ENCODE results near the genes CKMT1B and SQOR.

DNA sequence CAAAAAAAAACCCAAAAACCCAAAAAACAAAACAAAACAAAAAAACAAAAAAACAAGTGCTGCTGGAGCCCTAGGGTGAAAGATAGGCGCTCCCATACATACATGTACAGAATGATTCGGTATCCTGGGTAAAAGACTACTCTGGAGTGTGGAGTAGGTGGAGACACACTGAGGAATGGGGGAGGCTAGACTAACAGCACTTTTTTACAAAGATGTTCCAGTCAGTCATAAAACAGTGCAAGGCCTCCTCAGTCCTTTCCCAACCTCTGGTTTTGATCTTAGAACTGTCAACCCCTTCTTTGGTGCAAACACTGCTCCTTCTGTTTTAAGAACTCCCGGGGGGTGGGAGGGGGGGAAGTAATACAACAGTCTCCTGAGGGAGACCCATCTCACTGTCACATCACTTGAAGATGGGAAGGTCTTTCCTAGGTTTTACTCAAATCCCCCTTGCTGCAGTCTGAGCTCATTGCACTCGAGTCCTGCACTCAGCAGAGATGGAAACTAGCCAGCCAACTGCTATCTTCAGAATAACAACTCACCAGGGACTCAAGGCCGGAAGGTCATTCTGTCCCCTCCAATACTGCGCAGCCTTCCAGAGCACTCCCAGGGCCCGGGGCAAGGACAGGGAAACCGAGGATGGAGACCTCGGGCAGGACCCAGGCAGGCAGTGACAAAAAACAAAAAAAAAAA is 7.4 kb upstream of the MAP1A start:
- PRO-cap, result no peak

GRCh38 chr15:43517727-43518262 is 387 bp downstream of the MAP1A start:
- PRO-cap, result no peak

GRCh38 chr15:43593796-43594298 is at the start of gene CKMT1B:
Gene CKMT1B, plus strand, starts transcription at chr15:43594027.
- PRO-cap, result no peak

DNA sequence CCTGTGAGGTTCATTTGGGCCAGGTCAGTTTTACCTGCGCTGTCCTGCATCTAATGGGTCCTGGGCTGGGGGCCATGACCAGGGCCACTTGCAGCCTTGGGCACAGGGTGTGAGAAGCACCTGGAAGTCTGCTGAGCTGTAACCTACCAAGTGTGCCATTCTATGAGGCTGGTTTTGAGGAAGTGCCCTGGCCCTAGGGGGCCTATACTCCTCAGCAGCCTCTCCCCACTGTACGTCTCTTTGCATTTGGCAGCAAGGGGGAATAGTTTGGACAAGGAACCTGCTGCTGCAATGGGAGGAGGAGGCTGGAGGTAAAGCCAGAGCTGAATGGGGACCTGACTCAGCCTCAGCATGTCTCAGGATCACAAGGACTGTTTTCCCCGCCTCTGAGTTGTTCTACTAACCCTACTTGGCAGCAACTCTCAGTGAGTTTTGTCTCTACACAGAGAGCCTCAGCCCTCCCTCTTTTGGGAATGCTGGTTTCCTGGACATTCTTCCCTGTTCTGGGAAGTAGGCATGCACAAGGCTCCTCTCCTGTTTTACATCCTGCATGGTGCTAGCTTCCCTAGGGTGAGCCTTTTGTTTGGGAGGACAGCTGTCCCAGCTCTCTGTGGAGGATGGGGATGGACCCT is 53.9 kb downstream of the WDR76 start:
- PRO-cap, result no peak

- PRO-cap, result no peak
These were observed 36.2 kb upstream of the GOLM2 start for GRCh38 chr15:44252376-44252754.

DNA sequence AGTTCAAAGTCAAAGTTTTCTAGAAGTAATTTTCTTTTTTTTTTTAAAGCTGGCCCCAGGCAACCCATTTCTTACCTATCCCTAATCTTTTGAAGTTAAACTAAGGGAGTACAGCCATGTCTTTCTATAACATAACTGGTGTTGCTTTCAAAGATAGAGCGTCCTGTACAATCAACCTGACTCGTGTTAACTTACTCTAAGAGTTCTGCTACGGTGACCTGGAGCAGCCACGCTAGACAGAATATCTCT is 36.1 kb downstream of the GOLM2 start:
- PRO-cap, result no peak

GRCh38 chr15:44428227-44428647 is 808 bp downstream of the CTDSPL2 start:
- PRO-cap, result no peak

DNA sequence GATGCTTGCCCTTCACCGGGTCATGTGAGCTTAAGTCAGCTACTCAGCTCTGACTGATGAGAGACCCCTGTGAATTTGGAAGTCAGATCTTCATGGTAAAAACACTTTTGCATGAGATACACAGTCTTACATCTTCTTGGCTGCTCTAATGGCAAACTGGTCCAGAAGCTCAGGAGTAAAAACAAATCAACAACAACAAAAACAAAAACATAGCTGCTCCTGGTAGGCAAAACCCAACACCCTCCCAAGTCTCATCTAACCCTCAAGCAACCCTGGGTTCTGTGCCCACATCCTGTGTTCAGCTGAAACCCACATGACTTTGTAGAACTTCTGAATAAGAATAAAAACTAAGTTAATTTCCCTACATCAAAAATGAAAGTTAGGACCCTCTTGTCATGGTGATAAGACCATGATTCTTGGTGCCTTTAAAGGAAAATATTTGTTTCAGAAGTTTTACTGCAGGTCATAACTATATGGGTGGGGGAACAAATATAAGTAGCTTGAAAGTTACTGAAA is 13.9 kb upstream of the SPG11 start:
- PRO-cap, result no peak

- PRO-cap, result no peak
These were observed 7.0 kb downstream of the B2M start for GRCh38 chr15:44718262-44718811.

DNA sequence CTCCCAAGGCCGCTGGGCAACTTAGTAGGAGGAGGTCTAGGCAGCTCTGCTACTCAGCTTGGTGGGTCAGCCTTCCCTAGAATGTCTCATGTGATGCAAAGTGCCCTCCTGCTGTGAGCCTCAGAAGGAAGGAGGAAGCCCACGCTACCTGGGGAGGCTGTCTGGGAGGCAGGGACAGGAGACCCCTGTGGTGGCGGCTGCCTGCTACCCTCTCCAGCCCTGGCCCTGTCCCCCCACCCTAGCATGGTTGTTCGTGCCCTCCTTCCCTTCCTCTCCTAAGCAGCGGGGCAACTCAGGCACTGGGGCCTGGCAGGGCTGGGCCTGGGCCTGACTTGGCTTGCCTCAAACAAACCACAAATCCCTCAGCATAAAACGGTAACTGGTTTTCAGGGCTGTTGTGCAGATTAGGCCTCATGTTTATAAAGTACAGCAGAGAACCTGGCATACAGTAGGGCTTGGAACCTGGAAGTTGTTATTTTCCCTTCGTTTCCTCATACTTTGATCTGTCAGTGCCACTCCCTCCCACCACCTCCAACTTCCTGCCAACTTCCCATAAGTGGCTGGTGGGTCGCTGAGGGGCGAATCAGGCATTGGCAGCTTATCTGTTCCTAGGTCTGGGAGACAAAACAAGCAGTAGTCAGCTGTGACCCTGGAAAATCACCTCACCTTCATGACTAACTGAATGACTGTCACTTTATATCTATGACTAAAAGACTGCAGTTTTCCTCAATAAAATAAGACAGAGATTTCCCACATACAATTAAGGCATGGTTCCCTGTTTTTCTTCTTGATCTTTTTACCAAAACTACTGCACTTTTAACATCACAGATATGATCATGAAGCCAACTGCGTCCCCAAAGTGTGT is 94.3 kb downstream of the TRIM69 start:
- PRO-cap, result no peak

DNA sequence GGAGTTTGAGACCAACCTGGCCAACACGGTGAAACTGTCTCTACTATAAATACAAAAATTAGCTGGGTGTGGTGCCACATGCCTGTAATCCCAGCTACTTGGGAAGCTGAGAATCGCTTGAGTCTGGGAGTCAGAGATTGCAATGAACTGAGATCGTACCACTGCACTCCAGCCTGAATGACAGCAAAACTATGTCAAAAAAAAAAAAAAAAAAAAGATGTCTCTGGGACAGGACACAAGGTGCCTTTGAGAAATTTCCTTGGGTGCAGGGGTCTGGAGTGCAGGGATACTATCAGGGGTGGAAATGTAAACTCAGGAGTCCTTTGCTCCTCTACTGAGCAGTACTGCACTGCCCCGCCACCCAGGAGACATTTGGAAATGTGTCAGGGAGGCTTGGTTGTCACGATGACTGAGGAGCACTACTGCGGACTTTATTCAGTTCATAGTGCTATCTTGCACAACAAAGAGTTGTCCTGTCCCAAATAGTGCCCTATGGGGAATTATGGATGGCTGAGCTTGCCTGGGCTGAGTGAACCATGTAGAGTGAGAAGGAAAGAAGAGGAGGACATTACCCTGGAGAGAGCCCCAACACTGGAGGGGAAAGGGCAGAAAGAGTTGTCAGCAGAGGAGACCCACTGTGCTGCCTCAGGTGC is 2.6 kb downstream of the SORD start:
- PRO-cap, result no peak

DNA sequence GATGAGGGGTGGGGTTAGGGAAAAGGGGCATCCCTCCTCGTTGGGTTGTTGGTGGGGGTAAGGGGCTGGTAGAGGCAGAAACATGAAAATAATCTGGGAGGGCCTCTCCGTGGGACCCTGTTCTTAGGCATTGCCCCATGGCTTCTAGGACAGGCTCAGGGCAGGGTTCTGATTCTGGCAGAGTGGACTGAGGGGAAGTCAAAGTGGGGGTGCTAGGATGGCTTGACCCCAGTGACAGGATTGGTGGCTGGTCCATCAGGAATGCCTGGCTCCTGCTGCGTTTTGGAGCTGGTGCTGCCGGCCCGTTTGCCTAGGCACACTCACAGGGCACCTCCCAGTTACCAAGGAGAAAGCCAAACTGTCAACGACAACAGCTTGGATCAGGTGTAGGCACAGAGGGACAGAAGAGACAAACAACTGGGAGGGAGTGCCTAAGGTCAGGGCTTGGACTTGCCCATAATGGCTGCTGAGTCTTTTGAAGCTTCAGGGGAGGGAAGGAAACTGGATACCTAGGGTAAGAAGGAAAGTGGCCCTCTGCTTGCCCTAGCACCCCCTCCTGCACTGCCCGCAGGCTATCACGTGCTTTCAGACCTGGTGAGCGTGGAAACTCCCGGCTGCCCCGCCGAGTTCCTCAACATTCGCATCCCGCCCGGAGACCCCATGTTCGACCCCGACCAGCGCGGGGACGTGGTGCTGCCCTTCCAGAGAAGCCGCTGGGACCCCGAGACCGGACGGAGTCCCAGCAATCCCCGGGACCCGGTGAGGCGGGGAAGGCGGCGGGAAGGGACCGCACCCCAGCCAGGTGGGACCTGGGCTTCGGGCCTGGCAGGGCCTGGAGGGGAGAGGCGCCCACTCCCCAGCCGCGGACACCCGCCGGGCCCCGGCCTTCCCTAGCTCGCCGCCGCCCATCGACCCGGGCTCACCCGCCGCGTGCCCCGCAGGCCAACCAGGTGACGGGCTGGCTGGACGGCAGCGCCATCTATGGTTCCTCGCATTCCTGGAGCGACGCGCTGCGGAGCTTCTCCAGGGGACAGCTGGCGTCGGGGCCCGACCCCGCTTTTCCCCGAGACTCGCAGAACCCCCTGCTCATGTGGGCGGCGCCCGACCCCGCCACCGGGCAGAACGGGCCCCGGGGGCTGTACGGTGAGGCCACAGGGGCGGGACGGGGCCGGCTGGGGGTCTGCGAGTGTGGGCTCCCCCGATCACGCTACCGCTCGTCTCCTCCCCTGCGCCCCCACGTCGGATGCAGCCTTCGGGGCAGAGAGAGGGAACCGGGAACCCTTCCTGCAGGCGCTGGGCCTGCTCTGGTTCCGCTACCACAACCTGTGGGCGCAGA is 5.2 kb downstream of the DUOX1 start:
- PRO-cap, result no peak

DNA sequence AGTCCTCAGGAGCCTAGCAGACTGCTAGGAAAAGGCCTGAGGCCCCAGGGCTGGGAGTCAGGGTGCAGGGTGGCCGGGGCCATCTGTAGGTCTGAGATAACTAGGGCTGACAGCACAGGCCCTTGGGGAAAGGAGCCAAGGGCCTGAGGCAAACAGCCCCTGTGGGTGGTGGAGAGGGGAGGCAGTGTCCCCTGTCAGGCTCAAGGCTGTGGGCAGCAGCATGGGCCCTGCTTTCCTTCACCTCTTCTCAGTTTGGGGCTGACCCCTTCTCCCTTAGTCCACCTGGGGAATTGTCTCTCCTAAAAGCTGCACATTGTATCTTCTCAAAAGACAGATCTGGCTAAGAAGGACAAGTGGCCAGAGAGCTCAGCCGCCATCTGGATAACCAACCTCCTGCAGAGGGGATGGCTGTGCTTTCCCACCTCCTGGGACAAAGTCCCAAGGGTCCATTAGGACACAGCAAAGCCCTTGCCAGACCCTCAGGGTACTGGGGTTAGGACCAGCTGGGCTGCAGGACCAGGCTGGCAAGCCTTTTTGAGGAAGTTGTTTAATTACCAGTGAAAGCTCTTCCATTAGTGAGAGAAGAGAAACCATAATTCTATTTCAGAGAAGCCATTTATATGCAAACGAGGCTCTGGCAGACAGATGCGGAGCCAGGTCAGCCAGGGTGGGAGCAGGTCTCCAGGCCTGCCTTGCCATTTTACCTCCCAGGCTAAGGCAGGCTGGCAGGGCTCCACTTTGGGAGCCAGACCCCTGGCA is 18.2 kb downstream of the SHF start:
- PRO-cap, result no peak

- PRO-cap, result bidirectional peak, plus-strand start at chr15:45635048, minus-strand start at chr15:45634925; unidirectional peak, minus-strand start at chr15:45635476
These were observed at the start of gene SQOR for GRCh38 chr15:45634405-45635698. Gene SQOR, plus strand, starts transcription at chr15:45635029.

DNA sequence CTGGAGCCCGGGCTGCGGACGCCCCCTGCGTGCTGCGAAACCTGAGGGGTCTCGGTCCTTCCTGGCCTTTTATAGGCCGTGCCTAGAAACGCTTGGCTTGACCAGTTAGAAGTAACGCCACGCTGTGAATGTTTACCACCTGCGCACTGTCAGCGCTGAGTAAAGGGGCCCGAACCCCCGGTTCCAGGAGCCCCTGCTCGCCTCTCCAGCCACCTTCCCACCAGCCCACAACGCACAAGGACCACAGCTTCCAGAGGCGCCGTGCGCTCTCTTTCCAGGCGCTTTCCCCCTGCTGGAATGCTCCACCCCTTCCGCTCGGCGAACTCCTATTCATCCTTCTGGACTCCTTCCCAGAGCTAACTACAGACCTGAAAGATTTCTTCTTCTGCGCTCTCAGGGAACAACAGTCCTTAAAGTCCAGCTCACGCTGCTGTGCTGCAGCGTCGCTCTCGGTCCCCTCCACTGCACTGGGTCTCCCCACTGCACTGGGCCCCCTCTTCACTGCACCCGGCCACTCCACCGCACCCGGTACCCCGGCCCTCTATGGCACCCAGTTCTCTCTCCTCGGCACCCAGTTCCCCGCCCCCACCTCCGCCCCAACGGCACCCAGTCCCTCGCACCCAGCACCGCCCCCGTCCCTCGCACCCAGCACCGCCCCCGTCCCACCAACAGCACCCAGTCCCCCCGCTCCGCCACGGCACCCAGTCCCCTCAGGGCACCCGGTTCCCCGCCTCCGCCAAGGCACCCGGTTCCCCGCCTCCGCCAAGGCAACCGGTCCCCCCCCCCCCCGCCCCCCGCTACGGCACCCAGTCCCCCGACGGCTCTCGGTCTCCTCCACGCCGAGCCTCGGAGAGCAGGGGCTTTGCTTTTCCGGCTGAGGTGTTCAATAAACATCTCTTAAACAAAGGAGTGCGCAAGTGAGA is 69.8 kb downstream of the SQOR start:
- PRO-cap, result no peak

DNA sequence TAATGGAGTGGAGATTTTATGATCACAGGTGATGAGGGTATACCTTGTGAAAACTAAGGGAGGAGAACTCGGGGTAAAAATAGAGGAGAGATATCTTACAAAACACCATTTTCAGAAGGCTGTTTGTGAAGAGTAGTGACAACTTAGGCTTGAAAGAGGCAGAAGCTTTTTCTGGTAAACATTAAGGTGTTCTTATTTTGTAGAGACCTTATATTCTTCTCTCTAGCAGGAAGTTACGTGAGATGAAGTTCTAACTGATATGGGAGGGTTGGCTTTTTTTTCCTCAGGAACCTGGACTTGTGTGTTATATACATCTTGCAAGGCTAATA is 805.3 kb downstream of the SQOR start:
- PRO-cap, result no peak

DNA sequence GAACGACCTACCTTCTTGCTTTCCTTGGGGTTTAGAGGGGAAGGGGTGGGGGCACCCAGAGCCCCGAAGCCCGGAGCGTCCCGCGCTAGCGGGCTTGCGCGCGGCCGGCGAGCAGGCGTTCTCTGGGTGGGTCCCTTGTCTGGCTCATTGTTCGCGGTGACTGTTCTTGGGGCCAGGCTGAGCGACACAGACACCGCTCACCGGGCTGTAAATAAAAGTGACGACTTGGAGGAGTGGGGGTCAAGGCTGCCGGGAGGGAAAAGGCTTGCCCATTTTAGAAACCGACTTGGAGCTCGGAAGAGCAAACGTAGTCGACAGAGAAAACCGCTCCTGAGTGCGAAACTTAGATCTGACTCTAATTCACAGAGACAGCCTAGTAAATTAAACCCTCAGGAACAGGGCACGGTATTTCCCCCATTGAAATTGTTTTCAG is 532.3 kb upstream of the SEMA6D start:
- PRO-cap, result no peak

- PRO-cap, result no peak
These were observed 1.9 kb downstream of the SEMA6D start for GRCh38 chr15:47719115-47719778.

DNA sequence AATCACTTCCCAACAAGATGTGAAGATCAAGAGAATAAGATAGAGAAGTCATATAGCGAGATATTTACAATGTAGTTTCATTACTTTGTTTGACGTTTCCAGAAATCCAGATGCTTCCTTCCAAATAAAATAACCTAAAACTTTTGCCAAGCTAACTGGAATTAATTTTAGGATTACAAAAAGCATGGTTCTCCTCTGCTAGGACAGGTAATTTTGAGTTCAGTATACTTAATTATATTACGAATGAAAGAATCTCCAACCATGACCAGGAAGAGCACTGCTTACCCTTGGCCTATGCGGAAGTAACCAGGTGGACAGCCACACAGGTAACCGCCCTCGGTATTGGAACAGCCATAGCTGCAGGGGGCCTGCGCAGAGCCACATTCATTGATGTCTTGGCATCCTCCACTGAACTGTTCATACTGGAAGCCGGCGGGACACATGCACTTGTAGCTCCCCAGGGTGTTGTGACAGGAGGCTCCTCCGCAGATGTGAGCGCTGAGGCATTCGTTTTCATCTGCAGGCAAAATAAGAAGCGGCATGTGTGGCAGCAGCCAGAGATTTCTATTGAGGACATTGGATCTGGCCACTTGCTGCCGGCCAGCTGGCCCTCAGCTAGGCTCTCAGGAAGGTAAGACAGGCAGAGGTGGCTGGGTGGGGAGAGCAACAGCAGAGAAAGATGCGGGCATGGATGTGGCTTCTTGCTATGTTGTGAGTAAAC is 84.2 kb downstream of the DUT start:
- PRO-cap, result no peak

DNA sequence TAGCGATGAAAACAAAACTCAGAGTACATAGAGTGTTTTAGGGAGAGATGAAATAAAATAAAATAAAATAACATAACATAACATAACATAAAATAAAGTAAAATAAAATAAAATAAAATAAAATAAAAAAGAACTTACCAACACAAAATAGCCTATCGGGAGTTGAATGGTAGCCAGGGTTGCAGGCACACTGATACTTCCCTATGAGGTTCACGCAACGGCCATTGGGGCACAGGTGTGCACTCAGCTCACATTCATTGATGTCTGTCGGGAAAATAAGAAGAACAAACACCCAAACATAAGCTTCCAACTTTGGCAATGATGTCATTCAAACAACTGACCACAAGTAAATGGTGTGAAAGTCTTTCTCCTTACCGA is 155.7 kb downstream of the DUT start:
- PRO-cap, result no peak

Data from ureter (tissue), 1 donor.